ENCODE measurements around the gene C2CD4A.

DNA sequence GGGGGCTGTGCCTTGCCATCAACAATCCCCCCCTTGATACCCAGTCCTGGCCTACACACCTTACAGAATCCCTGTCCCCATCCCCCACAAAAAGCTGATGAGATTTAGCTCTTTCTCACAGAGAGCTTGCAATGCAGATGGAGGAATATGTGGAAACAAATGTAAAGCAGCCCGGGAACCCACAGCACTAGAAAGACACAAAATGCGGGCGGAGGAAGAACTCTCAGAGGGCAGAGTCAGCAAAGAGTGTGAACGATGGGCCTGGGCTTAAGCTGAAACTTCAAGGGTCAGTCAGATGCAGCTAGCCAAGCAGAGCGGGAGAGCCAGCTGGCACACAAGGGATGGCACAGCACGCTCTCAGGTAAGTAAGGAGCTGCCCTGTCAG is 43.1 kb downstream of the ANXA2 start:
- PRO-cap = no peak

DNA sequence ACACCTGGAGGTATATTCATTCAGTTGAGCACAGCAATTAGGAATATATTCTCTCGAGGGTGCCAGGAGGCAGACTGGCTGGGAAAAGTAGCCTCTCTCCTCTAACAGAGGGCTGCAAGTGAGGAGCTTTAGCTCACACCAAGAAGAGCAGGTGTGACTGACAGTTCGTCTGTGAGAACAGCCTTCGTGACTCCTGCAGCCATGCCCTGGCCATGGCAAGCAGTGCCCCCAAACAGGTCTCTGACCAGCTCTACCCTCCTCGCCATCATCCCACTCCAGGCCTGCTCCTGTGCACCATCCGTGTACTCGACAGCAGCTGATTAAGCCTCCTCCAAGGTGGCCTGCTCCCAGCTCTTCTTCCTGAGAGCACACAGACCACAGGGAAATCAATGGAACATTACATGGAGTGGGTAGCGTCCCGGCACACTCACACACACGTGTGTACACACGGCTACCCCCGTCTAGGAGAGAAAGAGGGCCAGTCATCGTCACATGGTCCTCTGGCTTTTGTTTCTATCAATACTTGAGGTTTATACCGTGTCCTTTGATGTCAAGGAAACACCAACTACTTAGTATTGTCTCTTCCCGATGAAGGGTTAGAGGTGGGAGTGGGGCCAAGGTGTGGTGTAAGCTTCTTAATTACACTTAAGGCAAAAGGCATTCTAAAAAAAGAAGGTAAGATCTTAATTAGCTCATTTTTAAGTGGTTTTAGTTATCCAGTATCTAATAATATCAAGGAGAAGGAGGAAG is 21.1 kb downstream of the ANXA2 start:
- PRO-cap = no peak

GRCh38 chr15:60386896-60387468 is 10.8 kb downstream of the ANXA2 start:
- PRO-cap = no peak

DNA sequence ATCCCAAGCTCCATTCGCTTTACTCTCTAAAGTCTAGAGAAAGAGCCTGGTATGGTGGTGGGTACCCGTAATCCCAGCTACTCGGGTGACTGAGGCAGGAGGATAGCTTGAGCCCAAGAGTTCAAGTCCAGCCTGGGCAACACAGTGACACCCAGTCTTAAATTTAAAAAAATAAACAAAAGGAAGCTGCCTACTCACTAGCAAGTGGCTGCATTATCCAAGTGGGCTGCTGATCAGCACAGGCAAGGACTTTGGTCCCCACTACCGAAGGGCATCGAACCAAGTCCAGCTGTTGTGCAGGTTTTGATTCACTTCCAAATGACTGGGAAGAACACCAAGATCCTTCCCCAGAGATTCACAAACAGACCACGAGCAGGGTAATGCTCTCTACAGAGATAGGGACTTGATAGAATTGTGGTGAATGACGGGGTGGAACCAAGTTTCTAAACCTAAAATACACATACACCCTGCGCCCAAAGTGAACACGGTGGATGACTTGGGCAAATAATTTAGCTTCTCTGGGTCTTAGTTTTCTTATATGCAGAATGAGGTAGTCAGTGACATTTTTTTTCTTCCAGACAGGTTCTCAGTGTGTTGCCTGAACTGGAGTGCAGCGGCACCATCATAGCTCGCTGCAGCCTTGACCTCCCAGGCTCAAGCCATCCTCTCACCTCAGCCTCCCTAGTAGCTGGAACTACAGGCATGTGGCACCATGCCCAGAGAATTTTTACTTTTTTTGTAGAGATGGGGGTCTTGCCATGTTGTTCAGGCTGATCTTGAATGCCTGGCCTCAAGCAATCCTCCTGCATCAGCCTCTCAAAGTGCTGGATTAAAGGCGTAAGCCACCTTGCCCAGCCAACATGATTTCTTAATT is 203.7 kb upstream of the ICE2 start:
- PRO-cap = no peak

GRCh38 chr15:60691504-60692001 is 212.6 kb upstream of the ICE2 start:
- PRO-cap = no peak

- PRO-cap = no peak
Measured at GRCh38 chr15:60713089-60713689, 234.2 kb upstream of the ICE2 start.

DNA sequence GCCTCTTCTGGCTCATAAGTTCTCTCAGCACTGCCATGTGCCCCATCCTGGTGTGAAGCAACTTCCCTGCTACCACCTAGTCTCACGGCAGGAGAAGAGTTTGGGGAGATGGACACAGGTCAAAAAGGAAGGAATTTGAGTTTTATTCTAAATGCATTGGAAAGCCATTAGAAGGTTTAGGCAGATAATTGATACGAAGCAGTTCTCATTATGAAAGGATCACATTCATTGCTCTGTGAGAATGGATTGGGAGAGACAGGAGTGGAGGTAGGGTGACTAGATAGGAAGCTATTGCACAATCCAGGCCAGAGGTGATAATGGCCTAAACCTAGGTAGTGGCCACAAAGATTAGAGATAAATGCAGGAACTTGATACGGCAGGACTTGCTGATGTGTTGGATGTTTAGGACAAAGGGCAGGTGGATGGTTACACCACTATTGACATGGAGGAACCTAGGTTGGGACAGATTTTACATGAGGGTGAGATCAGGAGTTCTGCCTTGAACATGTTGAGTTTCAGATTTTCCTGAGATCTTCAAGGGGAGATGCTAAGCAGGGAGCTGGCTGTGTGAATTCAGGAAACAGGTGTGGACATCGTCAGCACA is 173.1 kb upstream of the RORA start:
- PRO-cap = no peak

- PRO-cap = no peak
Measured at GRCh38 chr15:61558085-61558555, 329.0 kb upstream of the RORA start.

DNA sequence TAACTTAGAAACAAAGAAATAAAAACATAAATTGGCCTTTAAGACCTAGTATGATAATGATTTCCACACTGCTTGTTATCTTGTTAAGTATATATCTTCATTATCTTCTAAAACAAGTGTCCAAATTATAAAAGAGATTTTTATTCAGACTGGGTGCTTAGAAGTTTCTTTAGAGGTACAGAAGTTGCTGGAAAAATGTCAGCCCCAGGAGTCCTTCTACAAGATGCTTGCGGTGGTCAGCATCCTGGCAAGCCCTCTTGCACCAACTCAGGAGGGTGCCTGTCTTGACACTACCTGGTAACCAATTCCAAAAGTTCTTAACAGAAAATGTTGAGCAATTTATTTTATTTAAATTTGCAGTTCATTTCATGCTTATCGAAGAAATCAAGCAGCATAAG is 313.1 kb downstream of the VPS13C start:
- PRO-cap = no peak

- PRO-cap = no peak
Measured at GRCh38 chr15:62066557-62067100, at the start of gene C2CD4A. C2CD4A (plus strand) TSS chr15:62066977.

DNA sequence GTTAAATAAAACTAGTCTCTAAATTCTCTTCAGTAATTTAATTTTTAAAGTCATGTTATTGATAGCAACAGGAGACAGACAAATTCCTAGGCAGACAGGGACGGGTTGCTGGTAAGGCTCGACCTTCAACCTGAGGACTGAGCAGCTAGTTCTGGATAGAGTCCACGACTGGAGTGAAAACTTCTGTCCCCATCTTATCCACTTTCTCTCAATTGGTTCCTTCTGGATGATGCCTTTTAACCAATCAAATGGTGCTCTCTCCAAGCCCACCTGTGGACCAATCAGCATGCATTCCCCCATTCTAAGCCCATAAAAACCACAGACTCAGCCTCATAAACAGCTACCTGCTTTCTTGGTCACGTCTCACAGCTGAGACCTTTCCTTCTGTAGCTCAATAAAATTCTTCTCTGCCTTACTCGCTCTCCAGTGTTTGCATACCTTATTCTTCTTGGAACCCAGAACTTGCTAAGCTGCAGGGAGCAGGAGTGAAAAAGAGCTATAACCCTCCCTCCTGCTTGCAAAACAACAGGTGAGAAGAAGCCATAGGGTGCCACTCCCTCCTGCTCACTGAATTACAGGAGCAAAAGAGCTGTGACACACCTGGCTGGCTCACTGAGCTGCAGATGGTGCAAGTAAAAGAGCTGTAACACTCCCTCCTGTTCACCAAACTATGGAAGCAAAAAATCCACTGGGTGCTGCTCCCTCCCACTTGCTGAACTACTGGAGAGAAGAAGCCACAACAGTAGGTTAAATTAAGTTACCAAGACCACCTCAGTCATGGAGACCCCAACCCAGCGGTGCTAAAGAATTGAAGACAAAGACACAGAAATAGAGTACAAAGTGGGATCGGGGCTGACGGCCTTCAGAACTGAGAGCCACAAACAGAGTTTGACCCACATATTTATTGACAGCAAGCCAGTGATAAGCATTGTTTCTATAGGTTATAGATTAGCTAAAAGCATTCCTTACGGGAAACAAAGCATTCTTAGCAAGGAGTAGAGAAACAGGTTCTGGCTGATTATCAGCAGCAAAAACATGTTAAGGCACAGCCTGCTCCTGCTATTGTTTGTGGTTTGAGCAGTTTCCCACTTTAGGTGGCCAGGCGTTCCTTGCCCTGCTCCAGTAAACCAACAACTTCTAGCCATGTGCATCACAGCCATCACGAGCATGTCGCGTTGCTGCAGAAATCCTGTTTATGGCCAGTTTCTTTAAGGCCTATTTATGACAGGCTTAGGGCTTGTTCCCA is 44.3 kb upstream of the C2CD4B start:
- PRO-cap = no peak

DNA sequence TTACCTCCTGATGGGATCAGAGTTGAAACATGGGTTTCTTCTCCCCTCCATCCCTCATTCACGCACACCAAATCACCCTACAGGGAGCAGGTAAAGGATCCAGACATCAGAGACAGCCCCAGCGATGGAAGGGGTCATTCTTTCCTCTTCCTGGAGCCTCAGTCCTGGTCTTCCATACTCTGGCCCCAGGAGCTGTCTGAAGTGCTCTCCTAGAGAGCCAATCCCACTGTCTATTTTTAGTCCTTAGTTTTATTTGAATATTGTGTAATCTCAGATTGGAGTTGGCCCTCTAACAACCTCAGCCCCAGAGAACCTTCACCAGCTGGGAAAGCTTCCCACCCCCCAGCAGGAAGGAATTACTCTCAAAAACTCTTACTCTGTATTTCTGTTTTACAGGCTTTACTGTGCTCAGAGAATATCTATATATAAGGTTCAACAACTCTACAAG is 88.1 kb upstream of the TLN2 start:
- PRO-cap = no peak

GRCh38 chr15:62389630-62390242 is 614 bp upstream of the TLN2 start:
- PRO-cap = no peak

DNA sequence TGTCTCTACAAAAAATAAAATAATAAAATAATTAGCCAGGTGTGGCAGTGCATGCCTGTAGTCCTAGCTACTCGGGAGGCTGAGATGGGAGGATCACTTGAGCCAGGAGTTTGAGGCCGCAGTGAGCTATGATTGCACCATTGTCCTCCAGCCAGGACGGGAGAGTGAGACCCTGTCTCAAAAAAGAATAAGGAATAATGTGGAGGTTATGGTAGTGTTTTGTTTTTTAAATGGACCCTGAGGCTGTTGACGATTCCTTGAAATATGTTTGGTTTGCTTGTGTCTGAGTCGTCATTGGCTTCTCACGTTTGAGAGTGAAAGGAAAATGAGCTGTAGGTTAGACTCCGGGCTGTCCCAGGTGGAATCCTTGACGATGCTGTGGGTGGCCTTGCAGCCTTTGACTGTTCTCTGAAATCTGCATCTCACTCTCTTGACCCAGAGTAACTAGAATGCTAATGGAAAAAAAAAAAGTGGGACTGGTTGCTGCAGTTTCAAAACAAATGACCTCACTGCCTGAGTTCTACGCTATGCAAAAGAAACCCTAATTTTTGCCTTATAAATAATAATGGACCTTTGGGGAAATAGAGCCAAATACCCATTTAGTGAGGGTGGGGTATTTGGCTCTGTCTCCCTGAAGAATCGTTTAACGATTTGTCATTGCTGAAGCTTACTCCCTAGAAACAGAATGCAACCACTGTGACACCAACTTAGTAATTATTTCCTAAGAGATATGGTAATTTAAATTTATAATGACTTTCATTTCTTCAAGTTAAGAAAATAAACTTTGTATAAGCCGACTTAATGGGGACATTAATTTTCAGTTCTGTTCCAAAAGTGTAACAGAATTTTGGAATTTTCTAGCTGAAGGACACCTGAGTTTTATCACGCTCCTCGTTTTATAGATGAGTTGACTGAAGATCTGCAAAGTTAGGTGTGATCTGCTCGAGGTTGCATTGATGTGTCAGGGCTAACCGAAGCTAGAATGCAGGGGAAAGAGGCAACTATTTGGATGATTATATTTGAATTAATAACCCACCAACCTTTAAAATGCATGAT is 84.4 kb downstream of the TLN2 start:
- PRO-cap = no peak

GRCh38 chr15:62567234-62567706 is 176.9 kb downstream of the TLN2 start:
- PRO-cap = no peak

GRCh38 chr15:62647009-62647635 is 256.8 kb downstream of the TLN2 start:
- PRO-cap = no peak

- PRO-cap = no peak
Measured at GRCh38 chr15:62889543-62890095, 152.9 kb upstream of the TPM1 start.

DNA sequence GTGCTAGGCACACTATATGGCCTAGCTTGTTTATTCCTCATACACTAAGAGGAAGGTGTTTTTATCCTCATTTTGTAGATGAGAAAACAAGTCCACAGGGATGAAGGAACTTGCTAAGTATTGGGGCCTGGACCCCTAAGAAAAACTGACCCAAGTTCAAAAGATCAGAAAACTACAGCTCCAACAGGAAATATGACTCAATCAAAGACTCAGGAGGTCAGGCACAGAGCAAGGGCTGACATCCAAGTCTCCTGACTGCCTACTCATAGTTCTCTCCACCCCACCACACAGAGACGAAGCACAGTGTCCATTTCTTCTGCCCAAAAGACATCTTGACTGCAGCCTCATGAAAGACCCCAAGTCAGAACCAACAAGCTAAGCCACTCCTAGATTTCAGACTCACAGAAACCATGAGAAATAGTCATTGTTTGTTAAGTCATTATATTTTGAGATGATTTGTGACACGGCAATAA is 26.9 kb upstream of the TPM1 start:
- PRO-cap = no peak

DNA sequence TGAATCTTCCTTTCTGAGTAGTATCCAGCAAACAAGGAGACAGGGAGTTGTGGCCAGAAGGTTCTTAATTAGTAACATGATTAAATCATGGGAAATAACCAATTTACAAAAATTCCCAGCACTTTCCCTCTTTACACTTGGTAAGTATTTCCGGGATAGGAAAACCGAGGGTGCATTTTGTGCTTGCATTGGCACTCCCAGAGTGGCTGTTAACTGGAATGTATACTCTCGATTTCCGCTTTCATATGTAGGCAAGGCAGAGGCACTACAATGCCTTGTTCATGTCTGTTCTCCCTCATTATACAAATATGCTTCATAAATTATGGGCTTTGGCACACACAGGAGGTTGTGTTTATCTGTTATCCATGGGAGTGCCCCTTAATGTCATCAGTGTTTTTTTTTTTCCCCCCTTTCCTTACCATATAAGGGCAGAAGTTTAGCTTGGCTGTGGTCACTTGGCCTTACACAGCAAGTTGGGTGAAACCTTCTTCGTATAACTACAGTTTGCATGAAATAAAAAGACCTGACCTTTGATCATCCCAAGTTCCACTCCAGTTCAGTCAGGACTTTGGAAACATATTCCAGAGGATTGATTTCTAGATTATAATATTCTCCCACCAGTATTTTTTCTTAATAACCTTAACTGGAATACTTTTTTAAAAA is 8.7 kb downstream of the TPM1 start:
- PRO-cap = no peak

DNA sequence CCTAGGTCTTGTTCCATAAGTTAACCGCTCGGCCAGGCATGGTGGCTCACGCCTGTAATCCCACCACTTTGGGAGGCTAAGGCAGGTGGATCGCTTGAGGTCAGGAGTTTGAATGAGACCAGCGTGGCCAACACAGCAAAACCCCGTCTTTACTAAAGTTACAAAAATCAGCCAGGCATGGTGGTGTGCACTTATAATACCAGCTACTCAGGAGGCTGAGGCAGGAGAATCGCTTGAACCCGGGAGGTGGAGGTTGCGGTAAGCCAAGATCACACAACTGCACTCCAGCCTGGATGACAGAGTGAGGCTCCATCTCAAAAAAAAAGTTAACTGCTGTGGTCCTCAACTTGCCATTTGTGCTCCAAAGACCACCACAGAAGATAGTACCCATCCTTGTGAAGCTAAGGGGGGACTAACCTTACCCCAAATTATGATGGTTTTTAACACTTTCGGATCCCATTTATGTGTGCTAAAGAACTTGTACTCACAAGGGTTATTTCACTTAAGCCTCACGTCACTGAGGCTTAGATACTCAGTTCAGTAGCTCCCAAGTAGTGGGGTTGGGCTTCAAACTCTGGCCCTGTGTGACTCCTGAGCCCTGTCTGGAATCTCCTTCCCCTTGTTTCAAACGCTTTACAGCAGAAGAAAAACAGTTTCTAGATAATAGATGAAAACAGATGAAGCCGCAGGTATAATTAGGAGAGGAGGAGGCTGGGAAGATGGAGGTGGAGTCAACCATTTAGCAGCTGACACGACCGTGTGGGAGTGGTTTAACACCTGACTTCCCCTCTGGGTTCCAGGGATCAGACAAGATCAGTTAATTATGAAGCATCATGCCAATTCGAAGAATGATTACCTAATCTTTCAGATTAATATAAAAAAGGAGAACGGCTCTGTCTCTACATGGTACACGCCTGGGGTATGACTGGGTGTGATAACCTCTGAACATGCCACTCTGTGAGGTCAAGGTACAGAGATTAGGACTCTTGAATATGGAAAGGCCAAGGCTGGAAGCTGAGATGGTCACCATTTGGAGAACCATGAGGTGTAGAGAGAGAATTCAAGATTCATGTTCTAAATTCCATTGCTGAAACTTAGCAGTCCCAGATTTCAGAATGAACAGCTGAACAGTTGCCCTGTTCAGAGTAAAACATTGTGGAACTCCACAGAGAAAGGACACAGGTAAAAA is 30.9 kb downstream of the TPM1 start:
- PRO-cap = no peak

All from LUHMES (cell line).